Vein endothelial cell (primary cell): Measurements from ENCODE around the gene TMEM9B.

DNA sequence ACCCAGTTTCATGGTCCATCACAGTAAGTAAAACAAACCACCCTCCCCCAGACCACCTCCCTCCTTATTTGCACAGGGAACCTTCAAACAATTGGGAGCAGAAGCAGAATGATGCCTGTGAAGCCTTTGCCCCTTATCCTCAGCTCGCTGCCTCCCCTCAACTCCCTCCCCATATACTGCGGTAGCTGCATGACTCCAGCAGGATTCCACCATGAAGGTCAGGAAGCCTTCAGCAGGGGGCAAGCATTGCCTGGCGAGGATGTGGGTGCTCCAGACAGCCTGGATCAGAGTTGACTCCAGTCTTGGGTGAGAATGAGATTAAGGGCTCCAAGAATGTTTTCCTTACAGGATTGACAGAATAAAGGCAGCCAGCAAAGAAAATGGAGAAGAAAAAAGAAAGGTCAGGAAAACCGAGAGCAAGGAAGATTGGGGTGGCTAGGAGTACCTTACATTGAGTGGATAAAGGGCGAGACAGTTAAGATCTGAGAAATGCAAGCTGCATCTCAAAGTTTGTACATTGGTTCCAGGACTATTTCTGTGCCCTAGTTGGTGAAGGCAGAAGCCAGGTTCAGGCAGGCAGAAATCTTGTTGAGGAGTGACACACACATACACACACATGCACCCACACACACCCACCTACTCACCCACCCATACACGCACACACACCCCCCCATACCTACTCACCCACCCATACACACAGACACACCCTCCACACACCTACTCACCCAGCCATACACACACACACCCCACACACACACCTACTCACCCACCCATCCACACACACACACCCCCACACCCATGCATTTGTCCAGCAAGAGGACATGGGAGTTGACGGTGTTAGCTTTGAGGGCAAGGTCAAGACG is 69.3 kb downstream of the CYB5R2 start:
- CAGE, long polyA plus RNA: no peak

DNA sequence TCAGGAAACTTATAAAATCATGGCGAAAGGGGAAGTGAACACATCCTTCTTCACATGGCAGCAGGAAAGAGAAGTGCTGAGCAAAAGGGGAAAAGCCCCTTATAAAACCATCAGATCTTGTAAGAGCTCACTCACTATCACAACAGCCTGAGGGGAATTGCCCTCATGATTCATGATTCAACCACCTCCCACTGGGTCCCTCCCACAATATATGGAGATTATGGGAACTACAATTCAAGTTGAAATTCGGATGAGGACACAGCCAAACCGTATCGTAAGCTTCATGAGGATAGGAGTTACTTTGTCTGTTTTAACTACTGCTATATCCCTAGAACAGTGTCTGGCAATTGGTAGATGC is 3.9 kb upstream of the CYB5R2 start:
- CAGE, long polyA plus RNA: no peak

DNA sequence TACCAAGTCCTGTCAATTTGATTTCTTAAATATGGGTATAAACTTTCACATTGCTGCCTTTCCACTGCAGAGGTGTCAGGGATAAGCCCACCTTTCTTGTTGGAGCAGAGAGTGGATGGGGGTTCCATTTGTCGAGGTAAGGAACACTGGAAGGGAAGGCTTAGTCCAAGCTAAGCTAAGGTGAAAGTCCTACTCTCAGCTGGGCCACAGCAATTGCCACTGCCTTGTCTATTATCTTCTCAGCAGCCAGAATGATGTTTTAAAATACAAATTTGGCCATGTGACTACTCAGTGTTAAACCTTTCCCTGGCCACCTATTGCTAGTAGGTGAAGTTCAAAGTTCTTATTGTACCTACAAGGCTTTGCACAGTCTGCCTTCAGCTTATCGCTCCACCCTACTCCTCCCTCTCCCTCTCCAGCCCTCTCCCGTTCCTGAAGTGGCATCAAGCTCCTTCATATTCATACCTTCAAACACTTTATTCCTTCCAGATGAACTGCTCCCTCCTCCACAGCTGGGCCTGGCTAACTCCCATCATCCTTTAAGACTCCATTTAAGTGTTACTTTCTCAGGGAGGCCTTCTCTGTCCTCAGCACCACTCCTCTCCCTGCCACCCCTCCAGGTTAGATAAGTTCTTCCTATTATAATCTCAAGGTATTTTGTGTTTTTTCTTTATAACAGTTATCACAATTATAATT is 37.3 kb downstream of the OR10A6 start:
- CAGE, long polyA plus RNA: no peak

DNA sequence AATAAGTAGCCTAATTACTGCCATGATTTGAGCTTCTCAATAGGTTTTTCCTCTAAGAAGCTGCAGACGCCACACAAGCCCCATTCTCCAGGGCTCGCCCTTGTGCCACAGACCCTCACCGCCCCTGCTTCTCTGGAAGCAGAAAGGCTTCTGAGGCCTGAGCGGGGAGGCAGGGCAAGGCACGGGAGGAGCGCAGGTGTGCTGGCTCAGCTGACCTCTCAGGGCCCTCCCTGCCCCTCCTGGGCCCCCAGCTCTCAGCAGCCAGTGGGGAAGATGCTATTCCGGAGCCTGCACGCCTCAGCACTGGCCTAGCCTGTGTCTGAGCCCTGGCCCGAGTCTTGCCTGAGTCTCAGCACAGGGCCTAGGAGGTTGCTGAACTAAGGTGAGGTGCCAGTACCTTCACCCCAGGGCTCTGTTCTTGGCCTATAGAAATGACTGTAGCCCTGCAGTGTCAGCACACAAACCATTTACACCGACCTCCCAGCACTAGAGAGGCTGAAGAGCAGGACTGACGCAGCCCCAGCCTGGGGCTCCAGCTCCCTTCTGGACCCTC is 47.1 kb upstream of the LMO1 start:
- CAGE, long polyA plus RNA: no peak

GRCh38 chr11:8603699-8603975 is 9.6 kb upstream of the STK33 start:
- CAGE, long polyA plus RNA: no peak

DNA sequence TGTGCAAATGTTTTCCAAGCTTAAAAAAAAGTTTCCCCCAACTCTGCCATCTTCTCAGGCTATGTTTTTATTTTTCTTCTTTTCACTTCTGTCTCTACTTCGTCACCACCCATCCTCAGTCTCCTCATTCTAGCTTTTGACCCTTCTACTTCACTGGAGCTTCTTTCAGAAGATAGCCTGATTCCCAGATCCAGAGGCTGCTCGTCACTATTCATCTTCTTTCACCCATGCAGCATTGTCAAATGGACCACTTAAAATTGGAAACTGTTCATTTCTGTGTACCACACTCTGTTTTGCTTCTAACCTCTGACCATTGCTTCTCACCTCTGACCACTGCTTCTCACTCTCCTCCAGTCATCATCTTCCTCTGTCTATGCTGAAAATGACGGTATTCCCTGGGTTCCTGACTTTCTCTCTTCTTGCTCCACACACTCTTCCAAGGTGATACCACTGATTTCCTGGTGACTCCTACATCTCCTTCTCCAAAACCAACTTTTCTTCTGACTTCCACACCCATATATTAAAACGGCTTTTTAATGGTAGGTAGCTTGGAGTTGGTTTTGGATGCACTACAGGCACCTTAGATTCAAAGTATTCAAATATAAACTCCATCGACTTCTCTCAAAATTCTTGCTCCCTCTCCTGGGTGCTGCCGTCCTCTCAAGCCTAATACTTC is 37.7 kb downstream of the TRIM66 start:
- CAGE, long polyA plus RNA: no peak

DNA sequence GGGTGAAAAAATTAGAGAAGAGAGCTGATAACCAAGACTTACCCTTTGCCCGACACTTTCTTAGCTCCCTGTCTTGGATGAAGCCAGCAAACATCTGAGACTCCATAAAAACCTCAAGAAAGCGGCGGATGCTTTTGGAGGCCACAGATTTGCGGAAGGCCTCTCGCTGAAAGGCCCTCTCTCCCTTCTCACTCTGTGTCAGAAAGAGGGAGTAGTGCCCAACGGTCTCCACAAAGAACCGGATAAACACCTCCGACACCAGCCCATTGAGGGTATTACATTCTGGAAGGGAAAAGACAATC is 13.7 kb downstream of the RPL27A start:
- CAGE, long polyA plus RNA: no peak

GRCh38 chr11:8701795-8702973 is 19.6 kb downstream of the RPL27A start:
- CAGE, long polyA plus RNA: no peak

GRCh38 chr11:8708799-8709758 is 26.5 kb downstream of the RPL27A start:
- CAGE, long polyA plus RNA: no peak

DNA sequence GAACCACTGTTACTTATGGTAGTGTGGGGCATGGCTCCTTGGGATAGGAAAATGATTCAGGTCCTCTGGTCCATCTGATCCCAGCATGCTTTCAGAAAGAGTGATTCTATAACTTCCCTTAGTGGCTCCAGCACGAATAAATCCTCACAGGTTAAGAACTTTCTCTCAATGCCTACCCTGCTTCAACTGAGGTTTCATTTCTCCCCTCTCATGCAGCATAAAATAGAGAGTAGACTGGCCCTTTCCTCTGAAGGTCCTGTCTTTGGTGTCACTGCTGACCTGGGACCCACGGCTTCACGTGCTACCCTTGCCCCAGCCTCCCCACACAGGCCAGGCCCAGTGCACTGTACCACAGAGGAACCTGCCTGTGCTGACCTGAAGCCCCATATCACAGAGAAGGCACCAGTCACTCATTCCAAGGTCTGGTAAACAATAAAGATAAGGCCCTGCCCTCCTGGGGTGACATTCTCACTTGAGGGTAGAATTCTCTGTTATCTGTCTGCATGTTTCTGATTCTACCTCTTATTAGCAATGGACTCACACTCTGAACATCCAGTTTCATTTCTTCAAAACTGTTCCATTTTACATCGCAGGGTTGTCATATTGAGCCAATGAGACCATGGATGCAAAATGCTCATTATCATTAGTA is 51.2 kb downstream of the RPL27A start:
- CAGE, long polyA plus RNA: no peak

- CAGE, long polyA plus RNA: no peak
Measured at GRCh38 chr11:8765378-8765663, 45.2 kb downstream of the DENND2B start.

- CAGE, long polyA plus RNA: no peak
Measured at GRCh38 chr11:8768453-8769370, 41.8 kb downstream of the DENND2B start.

DNA sequence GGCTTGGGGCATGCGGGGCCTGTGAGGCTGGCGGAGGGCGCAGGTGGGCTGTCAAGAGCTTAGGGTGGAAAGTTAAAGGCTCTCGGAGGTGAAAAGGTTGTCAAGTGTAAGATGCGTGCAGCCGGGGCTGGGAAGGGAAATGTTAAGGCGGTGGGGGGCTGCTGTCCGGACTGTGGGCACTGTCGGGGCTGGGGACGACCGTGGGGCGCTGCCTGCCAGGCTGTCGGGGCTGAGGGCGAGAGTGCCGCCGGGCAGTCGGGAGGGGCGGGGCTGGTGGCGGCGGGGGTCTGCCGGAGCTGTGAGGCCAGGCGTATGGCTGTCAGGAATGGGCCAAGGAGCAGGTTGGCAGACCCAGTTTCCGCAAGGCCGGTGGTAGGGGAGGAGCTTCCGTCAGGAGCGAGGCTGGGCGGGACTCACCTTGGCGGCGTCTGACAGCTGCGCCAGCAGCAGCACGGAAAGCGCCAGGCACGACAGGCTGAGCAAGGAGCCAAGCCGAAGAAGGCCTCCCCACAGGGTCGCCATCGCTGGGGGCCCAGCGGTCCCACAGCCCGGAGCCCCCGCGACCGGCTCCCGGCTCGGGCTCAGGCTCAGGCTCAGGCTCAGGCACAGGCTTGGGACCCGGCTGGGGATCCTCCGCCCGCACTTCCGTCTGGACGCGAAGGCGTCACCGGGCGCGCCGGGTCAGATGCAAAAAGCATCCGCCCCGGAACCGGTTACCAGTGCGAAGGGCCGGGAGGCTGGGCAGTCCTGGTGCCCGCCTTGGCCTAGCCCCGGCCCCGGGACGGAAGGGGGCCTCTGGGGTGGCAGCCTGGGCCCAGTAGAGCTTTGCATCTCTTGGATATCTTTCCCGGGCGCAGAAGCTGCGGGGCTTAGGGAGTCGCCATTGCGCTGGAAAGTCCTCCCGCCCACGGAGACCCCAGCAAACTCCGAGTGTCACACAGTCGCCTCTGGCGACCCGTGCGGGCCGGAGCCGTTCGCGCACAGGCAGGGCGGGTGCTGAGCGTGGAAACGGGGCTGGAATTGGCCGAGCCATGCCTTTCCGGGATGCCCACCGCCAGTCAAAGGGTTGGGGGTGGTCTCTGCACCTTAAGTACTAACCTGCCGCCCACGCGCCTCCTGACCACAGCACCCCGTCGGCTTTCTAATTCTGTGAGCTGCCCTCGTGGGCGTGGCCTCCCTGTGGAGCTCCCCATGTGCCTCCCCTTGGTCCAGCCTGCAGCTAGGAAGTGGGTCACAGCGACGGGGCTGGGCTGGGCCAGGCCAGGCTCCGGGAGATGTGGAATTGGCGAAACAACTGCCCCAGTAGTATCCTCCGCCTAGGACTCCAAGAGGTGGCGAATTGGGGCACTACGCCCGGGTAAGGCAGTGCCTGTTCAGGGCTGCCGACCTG is at the start of gene TMEM9B:
Gene TMEM9B (minus strand): TSS at position 651 of the 1,390 bp plus-strand sequence.
- CAGE, long polyA plus RNA: no peak

DNA sequence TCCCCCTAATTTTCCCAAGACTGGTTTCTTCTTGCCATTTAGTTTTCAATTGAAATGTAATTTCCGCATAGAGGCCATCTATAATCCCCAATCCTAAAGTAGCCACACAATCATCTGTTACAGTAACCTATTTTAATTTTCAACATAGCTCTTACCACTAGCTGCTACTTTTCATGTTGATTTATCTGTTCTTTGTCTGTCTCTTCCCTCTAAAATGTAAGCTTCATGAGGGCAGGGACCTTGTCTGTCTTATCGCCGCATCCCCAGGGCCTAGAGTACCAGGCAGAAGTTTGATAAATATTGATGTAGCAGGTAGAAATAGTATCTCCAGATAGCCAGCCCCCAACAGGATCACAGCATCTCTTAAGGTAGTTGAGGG is 14.9 kb upstream of the NRIP3 start:
- CAGE, long polyA plus RNA: no peak

DNA sequence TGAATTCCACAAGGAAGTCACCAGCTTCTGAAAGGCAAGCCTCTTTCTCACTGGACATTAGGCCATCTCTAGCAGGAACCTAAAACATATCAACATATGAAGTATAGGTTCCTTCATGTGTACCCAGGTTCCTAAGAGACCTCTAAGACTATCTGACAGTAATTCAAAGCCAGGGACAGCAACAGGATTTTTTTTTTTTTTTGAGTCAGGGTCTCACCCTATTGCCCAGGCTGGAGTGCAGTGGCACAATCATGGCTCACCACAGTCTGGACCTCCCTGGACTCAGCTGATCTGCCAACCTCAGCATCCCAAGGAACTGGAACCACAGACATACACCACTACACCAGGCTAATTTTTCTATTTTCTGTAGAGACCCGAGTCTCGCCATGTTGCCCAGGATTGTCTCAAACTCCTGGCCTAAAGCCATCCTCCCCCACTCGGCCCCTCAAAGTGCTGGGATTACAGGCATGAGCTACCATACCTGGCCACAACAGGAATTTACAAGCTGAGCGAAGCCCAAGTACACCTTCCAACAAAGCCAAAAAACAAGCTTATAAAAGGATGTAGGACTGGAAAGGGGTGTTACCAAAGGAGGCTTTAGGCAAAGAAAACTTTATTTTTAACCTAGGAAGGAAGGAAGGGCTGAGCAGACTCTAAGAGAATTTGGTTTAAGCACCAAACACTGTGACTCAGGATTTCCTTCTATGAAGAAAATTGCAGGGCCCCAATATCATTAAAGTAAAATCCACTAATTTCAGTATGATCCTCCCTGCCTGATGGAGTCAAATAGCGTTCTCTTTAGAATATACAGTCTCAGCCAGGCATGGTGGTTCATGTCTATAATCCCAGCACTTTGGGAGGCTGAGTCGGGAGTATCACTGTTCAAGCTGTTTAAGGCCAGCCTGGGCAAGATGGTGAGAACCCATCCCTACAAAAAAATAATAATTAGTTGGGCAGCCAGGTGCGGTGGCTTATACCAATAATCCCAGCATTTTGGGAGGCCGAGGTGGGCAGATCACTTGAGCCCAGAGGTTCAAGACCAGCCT is 12.2 kb downstream of the DENND5A start:
- CAGE, long polyA plus RNA: no peak

- CAGE, long polyA plus RNA: no peak
Measured at GRCh38 chr11:9445776-9446552, 14.8 kb upstream of the ZNF143 start.

DNA sequence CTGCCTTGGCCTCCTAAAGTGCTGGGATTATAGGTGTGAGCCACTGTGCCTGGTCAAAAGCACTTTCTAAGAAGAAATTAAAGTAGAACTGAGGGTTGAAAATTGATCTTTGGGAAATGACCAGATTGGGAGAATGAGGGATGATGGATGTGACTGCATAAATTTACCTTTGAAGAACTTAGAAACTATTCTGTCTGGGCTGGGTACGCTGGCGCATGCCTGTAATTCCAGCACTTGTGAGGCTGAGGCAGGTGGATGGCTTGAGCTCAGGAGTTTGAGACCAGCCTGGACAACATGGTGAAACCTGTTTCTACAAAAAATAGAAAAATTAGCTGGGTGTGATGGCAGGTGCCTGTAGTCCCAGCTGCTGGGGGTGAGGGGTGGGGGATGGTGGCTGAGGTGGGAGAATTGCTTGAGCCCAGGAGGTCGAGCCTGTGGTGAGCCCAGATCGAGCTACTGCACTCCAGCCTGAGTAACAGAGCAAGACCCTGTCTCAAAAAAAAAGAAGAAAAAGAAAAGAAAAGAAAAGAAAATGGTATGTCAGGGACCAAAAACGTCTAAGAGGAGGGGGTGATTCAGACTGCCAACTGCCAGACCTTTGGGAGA is 19.1 kb downstream of the SWAP70 start:
- CAGE, long polyA plus RNA: no peak

DNA sequence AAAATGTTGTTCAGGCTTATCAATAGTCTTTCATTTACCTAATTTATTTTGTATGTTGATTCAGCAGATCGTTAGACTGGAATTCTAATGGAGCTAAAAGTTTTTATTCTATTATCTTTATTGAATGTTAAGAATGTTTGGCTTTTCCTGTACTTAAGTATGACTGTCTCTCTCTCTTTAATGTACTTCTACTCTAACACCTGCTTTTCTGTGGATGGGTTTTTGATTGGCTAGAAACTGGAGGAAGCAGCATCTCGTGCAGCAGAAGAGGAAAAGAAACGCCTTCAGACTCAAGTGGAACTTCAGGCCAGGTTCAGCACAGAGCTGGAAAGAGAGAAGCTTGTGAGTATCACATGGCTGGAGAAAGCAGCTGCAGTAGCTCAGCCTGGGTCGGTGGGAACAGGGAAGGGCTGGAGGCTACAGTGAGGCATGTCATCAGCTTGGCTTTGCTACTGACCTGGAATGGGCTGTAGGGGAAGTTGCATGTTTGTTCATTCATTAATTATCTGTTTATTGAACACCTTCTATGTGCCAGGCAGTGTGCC is 74.2 kb downstream of the SWAP70 start:
- CAGE, long polyA plus RNA: no peak

GRCh38 chr11:9738962-9739523 is 75.2 kb downstream of the SWAP70 start:
- CAGE, long polyA plus RNA: no peak

DNA sequence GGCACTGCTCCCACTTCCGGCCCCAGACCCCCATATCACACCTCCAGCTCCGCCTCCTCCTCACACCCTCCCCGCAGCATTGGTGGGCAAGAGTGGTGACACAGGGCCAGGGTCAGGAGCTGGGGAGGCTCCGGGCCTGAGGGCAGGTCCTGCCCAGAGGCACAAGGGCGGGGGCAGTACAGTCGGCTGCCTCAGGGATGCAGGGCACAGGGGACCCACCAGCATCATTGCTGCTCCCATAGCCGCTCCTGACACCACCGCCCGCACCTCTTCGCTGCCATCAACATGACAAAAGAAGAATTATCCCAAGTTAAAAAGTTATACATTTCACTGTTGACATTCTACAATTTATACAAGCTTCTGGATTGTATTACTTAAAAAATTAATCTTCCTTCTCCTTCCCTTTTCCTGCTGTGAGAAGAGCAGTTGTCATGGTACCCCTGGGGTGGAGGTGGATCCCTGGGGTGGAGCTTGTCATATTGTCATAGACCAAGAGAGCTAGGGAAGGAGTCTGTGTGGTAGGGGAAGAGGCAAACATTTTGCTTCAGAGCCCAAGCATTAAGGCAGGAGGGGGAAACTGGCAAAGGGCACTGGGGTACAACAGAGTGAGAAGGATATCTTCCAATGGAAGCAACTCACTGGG is 4.1 kb downstream of the SBF2 start:
- CAGE, long polyA plus RNA: no peak